SUDHL5 (cell line): Measurements from ENCODE around the genes ABCF1 and NRM.

DNA sequence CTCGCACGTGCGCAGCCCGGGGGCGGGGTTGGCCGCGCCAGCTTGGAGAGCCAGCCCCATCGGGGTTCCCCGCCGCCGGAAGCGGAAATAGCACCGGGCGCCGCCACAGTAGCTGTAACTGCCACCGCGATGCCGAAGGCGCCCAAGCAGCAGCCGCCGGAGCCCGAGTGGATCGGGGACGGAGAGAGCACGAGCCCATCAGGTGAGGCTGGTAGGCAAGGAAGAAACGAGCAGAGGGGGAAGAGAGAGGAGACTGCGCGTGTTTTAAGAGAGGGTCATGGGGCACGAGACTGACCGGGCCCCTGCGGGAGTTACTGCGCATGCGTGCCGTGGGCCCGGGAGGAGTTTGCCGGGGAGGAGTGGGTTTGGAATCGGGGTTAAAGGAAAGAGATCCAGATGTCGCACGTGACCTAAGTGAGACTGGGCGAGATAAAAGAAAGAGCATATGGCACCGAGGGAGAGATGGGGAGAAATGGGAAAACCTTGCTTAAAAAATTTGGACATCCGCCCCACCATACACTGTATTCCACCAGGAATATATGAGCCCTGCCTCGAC lies at the start of gene ABCF1:
Gene ABCF1, plus strand, starts transcription at position 84 of the 556 bp plus-strand sequence.
- PRO-cap: bidirectional peak, plus-strand start at position 106 of the sequence, minus-strand start outside the sequence

GRCh38 chr6:30597122-30597904 lies 19.7 kb downstream of the PPP1R10 start:
- PRO-cap: no peak

DNA sequence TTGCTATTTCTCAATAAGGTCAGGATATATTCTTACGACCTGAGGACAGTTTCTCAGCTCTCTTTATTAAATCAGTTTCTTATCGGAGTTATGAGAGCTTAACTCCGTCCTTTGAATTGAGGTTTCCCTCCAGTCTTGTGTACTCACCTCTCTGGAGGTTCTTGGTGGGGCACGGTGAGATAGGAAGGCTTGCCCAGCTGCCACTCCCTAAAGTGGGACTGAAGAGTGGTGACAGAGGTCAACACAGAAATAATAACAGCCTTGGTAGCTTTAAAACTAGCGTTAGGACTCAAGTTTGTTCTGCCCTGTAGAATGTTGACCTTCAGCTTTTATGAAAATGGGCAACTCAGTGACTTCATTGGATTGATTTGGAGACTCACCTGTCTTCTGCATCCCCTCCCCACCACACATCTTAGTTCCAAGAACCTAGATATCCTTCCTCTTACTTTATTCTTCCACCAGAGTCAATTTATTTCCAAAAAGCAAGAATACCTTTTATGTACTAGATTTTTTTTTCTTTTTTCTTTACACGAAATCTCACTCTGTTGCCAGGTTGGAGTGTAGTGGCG lies 855 bp downstream of the MRPS18B start:
- PRO-cap: no peak

DNA sequence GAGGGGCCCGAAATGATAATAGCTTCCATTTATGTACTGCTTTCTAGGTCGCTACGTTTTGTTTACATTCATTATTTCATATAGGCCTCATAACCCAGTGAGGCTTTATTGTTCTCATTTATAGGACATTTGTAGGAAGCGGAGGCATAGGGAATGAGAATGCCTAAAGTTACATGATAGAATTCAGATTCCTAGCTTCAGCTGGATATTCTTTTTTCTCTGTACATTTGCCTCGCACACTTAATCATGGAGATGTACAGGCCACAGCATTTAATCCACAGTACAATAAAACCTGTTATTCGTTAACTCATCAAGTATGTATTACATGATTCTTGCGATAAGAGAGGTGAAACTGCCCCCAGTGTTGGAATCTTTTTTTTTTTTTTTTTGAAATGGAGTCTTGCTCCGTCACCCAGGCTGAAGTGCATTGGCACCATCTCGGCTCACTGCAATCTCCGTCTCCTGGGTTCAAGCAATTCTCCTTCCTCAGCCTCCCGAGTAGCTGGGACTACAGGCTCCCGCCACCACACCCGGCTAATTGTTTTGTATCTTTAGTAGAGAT lies 1.2 kb downstream of the C6orf136 start:
- PRO-cap: no peak

GRCh38 chr6:30684309-30685305 lies 1.8 kb downstream of the PPP1R18 start:
- PRO-cap: bidirectional peak, plus-strand start at chr6:30684789, minus-strand start at chr6:30684804

DNA sequence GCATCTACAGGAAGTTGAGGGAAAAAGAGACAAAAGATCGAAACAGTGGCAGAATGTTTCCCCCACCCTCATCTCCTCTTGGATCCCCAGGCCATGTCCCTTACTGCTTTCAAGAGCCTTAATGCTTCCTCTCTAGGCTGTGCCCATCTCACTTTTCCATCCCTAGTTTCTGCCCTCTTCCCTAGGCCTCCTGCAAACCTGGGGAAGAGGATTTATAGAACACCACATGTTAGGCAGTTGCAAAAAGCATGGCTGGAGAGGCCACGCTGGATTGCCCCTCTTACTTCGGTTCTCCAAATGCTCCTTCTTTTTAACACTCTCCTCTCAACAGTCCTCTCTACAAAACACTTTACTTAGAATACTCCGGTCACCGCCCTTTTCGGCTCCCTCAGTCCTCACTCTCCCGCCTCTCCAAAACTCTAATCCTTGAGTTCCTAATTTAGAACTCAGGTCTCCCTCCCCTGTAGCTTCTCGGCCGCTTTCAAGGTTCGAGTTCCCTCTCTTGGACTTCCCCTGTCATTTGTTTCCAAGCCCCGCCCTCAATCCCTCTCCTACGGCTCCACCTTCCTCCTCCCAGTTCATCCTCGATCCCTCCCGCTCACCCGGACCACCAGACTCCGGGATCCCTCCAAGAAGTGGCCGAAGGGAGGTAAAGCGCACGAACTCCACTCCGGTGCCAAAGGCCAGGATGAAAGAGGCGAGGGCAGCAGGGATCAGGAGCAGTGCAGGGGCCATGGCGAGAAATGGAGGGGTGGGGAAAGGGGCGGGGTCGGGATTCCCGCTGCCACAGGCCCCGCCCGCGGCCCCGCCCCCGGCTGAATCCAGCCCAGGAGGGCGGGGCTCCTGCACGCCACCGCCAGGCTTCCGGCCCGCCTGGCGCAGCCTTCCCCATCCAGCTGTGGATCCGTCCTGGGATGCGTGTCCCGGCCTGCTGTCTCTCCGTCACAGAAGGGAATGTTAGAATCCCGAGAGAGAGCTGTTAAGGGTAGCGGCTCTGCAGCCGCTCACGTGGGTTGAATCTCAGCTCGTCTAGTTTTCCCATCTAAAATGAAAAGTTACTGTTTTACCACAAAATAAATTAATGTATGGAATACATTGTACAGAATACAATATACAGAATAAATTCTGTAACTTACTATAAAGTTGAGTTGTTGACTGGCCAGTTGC lies at the start of gene NRM:
Gene NRM, minus strand, starts transcription at position 745 of the 1,167 bp plus-strand sequence.
- PRO-cap: unidirectional peak, minus-strand start at position 454 of the sequence; unidirectional peak, minus-strand start at position 744 of the sequence

DNA sequence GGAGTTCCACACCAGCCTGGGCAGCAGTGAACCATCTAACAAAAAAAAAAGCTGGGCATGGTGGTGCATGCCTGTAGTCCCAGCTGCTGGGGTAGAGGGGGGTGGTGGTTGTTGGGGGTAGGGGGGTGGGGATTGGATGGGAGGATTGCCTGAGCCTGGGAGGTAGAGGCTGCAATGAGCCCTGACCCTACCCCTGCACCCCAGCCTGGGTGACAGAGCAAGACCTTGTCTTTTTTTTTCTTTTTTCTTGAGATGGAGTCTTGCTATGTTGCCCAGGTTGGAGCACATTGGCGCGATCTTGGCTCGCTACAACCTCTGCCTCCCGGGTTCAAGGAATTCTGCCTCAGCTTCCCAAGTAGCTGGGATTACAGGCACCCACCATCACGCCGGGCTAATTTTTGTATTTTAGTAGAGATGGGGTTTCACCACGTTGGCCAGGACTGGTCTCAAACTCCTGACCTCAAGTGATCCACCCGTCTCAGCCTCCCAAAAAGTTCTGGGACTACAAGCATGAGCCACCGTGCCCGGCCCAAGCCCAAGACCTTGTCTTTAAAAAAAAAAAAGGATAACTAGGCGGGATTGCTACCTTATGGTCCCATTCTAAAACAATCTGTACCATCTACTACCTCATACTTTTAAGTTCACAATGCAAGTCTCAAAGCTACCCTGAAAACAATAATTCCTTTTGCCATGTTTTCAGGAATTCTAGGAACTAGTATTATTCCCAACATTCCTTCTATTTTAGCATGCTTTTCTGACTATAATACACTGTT lies 6.4 kb downstream of the TUBB start:
- PRO-cap: no peak

DNA sequence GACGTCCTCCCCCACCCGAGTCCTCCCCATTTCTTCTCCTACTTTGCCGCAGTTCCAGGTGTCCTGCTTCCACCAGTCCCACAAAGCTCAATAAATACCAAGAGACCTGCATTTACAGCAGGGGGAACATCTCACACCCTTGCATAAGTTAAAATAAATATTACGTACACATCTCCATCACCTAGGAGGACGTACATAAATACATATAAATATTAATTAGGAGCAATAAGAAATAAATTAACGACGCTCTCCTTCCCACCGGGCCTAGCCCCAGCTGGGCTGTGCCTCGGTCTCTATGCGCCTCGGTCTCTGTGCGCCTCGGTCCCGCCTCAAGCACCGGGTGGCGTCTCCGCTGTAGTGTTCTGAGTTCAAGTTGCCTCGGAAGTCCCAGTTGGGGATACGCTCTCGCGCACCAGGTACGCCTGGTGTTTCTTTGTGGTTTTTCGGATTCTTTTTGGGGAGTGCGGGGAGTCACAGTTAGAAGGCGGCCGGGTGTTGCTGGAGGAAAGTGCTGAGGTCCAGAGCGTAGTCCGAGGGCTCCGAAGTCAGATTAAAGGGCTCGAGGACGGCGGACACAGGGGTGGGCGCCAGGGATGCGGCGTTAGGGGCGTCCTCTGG lies 779 bp downstream of the IER3 start:
- PRO-cap: no peak

DNA sequence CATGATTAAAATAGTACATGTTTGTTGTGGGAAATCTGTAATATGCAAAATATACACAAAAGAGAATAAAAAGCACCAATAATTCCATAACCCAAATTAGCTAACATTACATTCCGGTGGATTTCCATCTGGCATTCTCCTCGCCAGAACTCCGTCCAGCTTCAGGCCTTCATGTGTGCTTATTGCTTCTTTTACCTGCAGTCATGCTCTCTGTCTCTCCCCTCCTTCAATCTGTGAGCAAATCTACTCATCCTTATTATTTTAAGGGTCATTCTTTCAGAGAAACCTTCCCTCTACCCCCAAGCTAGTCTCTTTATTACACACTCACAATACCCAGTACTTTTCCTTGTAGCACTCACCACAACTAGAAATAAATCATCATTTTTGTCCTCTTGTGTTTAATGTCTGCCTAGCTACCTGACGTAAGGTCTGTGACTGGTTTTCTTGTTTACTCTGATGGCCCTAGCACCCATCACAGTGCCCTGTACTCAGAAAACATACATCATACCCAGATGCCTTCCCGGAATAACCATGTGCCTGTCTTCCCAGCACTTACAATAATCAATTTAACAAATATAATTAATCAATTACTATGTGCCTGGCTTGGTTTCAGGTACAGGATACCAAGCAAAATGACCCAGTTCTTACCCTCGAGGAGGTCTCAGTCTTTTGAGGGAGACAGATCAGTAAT lies 25.7 kb upstream of the IER3 start:
- PRO-cap: no peak

GRCh38 chr6:30815086-30815983 lies 69.0 kb upstream of the DDR1 start:
- PRO-cap: bidirectional peak, plus-strand start at chr6:30815686, minus-strand start at chr6:30815504

- PRO-cap: no peak
These were observed 65.9 kb upstream of the DDR1 start for GRCh38 chr6:30818325-30818869.

DNA sequence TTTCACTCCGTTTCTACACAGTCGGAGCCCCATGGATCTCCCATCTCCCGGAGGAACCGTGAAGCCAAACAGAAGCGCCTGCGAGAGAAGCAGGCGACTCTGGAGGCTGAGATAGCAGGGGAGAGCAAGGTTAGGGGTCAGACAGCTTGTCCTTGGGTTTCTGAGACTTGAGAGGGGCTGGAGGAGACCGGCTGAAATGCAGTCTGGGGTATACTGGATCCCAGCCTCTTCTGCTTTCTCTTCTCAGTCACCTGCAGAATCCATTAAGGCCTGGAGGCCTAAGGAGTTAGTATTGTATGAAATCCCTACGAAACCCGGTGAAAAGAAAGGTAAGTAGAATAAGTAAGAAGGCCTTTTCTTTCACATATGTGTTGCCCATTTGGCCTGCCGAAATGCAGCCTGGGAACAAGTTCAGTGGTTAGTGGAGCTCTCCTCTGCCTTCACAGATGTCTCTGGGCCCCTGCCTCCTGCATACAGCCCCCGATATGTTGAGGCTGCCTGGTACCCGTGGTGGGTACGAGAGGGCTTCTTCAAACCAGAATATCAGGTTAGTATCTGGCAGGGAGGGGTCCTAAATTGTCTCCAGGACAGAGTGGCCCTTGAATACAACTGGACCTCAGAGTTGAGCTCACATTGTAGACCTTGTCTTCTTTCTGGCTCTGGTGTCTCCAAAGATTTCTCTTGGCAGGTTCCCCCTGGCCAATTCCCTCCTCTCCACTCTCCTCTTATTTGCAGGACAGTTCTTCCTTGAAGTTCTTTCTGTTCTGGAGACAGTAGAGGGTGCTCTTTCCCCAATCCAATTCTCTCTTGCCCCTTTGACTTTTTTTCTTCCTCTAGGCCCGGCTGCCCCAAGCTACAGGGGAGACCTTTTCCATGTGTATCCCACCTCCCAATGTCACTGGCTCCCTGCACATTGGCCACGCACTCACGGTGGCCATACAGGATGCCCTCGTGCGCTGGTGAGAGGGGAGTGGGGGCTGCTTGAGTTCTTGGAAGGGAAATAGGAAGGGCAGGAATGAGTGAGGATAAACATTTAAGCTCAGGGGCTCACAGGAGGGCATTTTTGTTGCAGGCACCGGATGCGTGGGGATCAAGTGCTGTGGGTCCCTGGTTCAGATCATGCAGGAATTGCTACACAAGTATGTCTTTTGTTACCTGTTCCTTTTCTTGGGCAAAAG lies 1.3 kb downstream of the VARS2 start:
- PRO-cap: no peak

DNA sequence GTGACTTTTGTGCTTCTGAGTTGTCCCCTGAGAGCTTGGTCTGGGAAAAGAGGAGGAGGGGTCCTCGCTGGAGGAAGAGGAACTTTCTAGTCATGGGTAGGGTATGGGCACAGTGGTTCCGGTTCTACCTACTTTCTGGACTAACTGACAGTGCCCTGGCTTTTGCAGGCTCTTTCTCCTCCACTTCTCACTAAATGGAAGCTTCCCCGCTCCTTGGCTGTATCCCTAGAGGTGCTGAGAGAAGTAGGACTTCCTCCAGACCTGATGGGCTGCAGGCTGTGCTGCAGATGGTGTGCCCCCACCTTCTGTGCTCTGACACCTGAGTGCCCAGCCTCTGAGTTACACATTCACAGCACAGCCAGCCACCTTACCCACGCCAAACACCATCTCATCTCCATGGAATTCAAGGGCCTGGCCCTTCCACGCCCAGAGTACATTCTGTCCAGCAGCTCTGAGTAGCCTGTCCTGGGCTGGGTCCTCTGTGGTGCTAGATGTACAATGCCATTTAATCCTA lies 5.4 kb downstream of the SFTA2 start:
- PRO-cap: no peak

- PRO-cap: no peak
These were observed 2.8 kb upstream of the POU5F1 start for GRCh38 chr6:31173066-31173990.

GRCh38 chr6:31198301-31198588 lies 27.8 kb upstream of the POU5F1 start:
- PRO-cap: no peak

GRCh38 chr6:31349410-31349913 lies 7.5 kb downstream of the HLA-B start:
- PRO-cap: no peak

- PRO-cap: no peak
These were observed 883 bp downstream of the HLA-B start for GRCh38 chr6:31356030-31356562.

- PRO-cap: bidirectional peak, plus-strand start at chr6:31357373, minus-strand start at chr6:31357179
These were observed 304 bp upstream of the HLA-B start for GRCh38 chr6:31357250-31357716.

DNA sequence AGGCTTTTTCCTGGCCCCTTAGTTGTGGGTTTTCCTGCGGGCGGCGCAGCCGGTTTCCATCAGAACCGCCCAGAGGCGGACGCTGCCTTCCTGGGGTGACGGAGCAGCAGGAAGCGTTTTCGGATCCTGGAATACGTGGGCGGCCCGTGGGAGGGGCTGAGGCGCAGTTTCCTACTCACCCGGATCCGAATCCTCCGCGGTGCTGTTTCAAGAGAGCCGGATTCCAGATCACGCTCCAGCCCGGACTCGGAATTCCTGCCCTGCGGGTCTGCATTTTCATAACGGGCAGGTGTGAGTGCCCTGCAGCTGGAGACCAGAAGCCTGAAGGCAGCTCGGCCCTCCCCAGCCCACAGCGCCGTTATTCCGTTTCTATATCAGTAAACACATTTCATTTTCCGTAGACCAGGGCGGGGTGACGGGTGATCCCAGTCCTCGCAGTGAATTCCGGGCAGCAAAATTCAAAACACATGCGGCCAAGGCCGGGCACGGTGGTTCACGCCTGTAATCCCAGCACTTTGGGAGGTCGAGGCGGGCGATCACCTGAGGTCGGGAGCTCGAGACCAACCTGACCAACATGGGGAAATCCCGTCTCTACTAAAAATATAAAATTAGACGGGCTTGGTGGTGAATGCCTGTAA lies 3.4 kb upstream of the MICA start:
- PRO-cap: no peak

- PRO-cap: bidirectional peak, plus-strand start at chr6:31400721, minus-strand start at chr6:31400594
These were observed 2.9 kb upstream of the MICA start for GRCh38 chr6:31400513-31400955.